Vagina (tissue), 1 donor: ENCODE results near the genes SNAPC2 and MYO1F.

DNA sequence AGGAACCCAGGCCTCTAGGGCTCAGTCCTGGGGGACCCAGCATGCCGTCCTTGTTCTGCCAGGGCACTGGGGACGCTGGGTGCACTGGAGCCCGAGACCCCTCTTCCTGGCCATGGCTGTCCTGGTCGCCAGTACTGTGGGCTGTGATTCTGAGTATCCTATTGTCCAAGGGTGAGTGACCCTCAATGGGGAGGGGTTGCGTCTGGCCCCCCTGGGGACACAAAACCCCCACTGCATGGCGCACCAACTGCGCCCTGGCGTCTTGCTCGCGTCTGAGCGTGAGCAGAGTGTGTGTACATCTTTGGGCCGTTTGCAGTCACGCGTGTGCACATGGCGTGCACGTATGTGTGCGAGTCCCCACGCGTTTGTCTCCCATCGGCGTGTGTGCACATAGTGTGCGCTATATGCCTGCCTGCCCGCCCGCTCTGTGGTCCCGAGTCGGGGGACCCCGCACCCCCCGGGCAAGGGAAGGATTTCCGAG, 24.8 kb downstream of the CLEC4M start:
- PRO-cap, result no peak
- RAMPAGE, long total RNA, result no peak

DNA sequence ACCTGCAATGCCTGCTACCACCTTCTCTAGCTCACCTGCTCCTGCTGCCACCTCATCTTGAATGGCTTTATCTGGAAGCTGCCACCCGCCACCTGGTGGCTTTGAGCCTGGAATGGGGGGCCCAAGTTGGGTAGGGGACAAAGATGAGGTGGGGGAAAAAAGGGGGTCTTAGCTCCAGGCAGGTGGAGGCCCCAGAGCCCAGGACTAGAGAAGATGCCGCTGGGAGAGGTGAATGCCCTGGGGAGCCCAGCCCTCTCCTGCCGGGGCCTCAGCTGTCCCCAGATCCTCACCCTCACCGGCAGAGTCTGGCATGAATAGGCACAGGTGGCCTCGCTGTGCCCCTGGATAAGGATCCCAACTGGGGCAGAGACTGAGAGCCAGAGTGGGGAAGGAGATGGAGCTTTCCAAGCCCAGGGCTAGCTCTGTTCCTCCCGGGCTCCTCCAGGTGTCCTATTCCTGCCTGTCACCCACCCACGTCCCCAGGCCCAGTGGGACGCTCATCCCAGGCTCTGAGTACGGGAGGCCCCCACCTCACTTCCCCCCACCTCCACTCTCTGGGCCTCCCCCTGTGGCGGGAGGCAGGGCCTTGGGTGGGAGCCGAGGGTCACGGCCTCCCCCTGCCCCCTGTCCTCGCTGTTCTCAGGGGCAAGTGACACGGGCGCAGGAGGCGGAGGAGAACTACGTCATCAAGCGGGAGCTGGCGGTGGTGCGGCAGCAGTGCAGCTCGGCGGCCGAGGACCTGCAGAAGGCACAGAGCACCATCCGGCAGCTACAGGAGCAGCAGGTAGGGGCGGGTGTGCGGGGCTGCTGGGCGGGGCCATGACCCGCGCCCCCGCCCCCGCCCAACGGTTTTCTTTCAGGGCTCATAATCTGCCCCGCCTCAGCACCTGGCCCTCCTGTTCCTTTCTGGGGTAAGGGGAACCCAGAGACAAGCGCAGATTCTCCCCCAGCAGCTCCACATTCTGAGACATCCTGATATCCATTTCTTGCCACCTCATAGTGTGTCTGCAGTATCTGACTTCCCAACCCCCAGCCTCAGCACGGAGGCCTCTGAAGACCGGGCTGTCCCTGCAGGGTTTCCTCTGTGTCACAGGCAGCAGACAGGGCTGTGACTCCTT, 16.3 kb downstream of the PRR36 start:
- PRO-cap, result no peak
- RAMPAGE, long total RNA, result start-site peak on the plus strand centred at position 698 of the sequence, 133 bp wide, 10 reads

GRCh38 chr19:7900536-7901235, 3.0 kb upstream of the MAP2K7 start:
- PRO-cap, result no peak
- RAMPAGE, long total RNA, result no peak

DNA sequence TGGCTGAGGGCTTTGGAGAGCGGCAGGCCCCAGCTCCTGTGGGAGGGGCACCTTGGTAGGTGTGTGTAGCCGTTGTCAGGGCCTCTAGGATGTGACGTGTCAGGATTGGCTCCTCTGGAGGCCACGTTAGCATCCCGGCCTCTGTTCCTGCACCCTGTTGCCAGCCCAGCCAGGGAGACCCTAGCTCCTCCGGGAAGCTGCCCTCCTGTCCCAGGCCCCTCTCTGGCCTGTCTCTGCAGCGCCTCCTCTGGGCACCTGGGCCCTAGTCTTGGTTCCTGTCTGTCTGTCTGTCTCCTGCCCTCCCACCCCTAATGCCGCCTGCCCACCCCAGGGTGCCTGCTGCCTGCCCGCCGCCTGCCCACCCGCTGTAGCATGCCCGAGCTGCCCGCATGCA, 4.9 kb downstream of the MAP2K7 start:
- PRO-cap, result no peak
- RAMPAGE, long total RNA, result no peak

- PRO-cap, result no peak
- RAMPAGE, long total RNA, result no peak
Observed at GRCh38 chr19:7909089-7909597, 5.5 kb downstream of the MAP2K7 start.

- PRO-cap, result no peak
- RAMPAGE, long total RNA, result start-site peak on the plus strand at chr19:7911285-7911292, 17 reads
Observed at GRCh38 chr19:7910832-7911436, 3.7 kb upstream of the TGFBR3L start.

- PRO-cap, result bidirectional peak, plus-strand start at chr19:7920324, minus-strand start at chr19:7920245; bidirectional peak, plus-strand start at chr19:7920854, minus-strand start at chr19:7920582
- RAMPAGE, long total RNA, result start-site peak on the plus strand at chr19:7920341-7920364, 11 reads
Observed at GRCh38 chr19:7920010-7920893, at the start of gene SNAPC2. Gene SNAPC2, plus strand, starts transcription at chr19:7920338.

- PRO-cap, result no peak
- RAMPAGE, long total RNA, result no peak
Observed at GRCh38 chr19:7924474-7925001, 1.4 kb downstream of the CTXN1 start.

DNA sequence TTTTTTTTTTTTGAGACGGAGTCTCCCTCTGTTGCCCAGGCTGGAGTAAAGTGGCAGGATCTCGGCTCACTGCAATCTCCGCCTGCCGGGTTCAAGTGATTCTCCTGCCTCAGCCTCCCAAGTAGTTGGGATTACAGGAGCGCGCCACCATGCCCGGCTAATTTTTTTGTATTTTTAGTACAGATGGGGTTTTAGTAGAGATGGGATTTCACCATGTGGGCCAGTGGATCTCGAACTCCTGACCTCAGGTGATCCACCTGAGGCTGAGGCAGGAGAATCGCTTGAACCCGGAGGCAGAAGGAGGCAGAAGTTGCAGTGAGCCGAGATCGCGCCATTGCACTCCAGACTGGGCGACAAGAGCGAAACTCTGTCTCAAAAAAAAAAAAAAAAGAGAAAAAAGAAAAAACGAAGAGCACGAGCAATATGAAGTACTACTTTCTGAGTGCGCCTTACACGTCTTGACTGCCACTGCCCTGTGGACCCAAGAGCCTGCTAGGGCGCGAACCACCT, 744 bp downstream of the TIMM44 start:
- PRO-cap, result no peak
- RAMPAGE, long total RNA, result no peak

DNA sequence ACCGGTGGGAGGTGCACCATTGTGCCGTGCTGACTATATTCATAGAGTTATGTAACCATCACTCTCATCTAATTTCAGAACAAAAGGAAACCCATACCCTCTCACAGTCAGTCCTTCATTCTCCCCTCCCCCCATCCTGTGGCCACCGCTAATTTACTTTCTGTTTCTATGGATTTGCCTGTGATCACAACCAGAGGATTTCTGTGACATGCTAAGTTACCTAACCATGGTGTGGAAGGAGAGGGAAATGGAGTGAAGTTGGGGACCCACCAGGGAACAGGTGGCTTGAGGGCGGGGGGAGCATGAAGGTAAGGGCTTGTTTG, 461 bp upstream of the CCL25 start:
- PRO-cap, result no peak
- RAMPAGE, long total RNA, result no peak

- PRO-cap, result no peak
- RAMPAGE, long total RNA, result no peak
Observed at GRCh38 chr19:8195239-8195583, 14.0 kb upstream of the CERS4 start.

DNA sequence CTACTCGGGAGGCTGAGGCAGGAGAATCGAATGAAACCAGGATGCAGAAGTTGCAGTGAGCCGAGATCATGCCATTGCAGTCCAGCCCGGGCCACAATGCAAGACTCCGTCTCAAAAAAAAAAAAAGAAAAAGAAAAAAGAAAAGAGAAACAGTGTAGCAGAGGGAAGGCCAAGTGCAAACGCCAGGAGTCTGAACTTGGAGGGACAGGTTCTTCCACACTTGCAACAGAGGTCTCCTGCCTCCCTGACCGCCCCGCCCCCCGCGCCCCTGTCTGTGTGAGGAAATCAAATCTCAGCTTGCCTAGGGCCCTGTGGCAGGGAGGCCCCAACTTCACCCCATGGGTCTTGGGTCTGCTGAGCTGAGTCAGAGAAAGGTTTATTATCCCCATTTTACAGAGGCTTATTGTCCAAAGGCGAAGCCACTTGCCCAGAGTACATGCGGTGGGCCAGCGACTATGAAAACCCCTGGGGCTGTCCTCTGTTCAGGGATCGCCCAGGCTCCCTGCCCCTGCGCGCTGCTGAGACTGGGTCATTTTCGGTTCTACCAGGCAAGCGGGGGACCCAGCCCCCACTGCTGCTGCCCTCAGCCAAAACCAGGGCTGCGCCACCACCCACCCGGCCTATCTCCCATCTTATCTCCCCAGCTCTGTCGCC, 1.1 kb upstream of the CERS4 start:
- PRO-cap, result no peak
- RAMPAGE, long total RNA, result no peak

DNA sequence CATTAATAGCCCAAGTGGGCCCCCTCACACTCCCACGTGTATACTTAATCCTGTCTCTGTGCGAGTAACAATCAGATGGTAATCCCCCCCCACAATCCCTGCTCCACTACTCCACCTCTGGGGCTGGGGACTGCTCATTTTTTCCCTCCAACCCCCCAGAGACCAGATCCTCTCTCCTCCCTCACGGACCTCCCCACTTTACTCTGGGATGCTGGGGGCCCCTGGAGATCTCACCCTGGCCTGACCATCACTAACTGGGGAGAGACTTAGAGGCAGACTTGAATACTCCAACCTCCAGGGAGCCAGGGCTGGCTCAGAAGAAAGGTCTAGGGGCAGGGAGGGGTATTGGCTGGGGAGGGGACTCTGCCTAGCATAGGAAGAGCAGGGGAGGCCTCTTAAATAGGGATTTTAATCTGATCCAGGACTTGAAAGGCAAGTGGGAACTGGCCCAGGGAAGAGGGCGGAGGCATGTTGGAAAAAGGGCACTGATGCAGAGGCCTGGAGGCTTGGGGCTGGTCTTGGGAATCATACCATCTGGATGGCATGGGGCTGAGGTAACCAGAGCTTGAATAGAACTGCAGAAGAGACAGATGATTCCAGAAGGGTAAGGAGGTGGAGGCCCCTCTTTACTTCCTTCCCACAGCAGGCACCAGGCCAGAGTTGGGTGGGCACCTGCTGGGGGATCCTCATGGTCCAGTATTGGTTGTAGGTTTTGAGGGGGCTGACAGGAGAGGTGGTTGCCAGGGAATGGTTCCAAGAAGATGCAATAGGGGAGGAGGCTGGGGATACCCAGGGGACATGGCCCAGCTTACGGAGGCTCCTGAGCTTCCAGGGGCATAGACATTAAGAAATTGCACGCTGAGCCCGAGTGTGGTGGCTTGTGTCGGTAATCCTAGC, 29.0 kb downstream of the CERS4 start:
- PRO-cap, result no peak
- RAMPAGE, long total RNA, result start-site peak on the plus strand centred at position 551 of the sequence, 85 bp wide, 14 reads

GRCh38 chr19:8248065-8248624, 39.0 kb downstream of the CERS4 start:
- PRO-cap, result no peak
- RAMPAGE, long total RNA, result start-site peak on the plus strand at chr19:8248287-8248377, 8 reads

- PRO-cap, result no peak
- RAMPAGE, long total RNA, result no peak
Observed at GRCh38 chr19:8322550-8322807, 1.2 kb downstream of the RPS28 start.

GRCh38 chr19:8455242-8455875, 10.6 kb downstream of the HNRNPM start:
- PRO-cap, result no peak
- RAMPAGE, long total RNA, result no peak

DNA sequence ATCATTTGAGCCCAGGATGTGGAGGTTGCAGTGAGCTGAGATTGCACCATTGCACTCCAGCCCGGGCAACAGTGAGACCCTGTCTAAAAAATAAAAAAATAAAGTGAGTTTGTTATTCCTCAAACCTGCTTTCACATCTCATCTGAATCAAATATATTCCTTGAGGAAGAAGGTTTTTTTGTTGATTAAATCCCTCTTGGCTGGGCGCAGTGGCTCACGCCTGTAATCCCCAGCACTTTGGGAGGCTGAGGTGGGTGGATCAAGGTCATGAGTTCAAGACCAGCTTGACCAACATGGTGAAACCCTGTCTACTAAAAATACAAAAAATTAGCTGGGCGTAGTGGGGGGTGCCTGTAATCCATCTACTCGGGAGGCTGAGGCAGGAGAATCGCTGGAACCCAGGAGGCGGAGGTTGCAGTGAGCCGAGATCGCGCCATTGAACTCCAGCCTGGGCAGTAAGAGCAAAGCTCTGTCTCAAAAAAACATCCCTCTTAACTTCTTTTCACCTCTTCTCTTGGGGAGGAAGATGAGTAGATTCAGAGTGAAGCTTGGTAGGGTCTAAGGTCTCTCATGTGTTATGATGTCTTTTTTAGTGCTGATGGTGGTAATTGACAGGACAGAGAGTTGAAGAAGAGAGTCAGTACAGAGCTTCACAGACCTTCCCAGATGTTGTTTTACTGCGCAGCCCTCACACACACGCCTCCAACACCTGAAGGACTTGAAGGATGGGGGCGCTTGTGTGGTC, 19.6 kb downstream of the HNRNPM start:
- PRO-cap, result no peak
- RAMPAGE, long total RNA, result no peak

DNA sequence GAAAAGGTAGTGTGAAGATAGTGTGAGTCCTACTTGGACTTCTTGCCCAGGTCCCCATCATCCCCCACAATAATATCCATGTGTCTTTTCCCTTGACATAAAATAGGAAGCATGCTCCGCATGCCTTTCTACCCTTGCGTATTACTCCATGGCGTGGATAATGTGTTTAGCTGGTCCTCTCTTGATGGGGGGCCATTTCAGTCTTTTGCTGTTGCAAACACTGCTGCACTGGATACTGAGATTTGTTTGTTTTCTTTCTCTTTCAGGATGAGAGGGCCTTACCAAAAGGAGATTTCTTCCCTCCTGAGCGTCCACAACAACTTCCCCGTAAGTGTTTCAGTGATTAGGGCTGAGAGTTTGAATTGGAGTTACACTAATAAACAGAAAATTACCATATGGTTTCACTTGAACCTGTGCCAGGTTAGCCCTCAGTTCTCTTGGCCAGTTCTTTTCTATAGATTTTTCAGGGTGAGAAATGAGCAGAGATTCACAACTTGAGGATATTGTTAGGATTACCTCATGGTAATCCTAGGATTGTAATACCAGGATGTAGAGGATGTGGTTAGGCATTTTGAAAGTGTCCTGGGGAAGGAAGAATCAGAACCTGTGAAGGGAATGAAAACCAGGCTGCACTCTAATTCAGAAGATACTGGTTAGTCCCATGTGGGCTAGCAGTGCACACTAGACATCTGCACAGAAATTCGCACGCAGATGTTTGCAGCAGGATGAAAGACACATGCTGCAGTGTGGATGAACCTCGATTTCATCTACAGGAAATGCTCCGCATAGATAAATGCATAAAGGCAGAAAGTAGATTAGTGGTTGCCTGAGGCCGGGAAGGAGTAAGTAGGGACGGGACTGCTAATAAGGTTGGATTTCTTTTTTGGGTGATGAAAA, 24.0 kb downstream of the HNRNPM start:
- PRO-cap, result no peak
- RAMPAGE, long total RNA, result no peak

- PRO-cap, result unidirectional peak, minus-strand start at chr19:8577438
- RAMPAGE, long total RNA, result start-site peak on the minus strand at chr19:8577424-8577446, 26 reads
Observed at GRCh38 chr19:8577123-8577838, at the start of gene MYO1F. Gene MYO1F, minus strand, starts transcription at chr19:8577442.

- PRO-cap, result no peak
- RAMPAGE, long total RNA, result no peak
Observed at GRCh38 chr19:8592911-8593305, 15.7 kb upstream of the MYO1F start.